Daoy (cell line): ENCODE results near the genes NFASC and MFSD4A.

GRCh38 chr1:204433943-204434817 is 22.6 kb upstream of the PPP1R15B start:
- RAMPAGE, long total RNA = no peak

DNA sequence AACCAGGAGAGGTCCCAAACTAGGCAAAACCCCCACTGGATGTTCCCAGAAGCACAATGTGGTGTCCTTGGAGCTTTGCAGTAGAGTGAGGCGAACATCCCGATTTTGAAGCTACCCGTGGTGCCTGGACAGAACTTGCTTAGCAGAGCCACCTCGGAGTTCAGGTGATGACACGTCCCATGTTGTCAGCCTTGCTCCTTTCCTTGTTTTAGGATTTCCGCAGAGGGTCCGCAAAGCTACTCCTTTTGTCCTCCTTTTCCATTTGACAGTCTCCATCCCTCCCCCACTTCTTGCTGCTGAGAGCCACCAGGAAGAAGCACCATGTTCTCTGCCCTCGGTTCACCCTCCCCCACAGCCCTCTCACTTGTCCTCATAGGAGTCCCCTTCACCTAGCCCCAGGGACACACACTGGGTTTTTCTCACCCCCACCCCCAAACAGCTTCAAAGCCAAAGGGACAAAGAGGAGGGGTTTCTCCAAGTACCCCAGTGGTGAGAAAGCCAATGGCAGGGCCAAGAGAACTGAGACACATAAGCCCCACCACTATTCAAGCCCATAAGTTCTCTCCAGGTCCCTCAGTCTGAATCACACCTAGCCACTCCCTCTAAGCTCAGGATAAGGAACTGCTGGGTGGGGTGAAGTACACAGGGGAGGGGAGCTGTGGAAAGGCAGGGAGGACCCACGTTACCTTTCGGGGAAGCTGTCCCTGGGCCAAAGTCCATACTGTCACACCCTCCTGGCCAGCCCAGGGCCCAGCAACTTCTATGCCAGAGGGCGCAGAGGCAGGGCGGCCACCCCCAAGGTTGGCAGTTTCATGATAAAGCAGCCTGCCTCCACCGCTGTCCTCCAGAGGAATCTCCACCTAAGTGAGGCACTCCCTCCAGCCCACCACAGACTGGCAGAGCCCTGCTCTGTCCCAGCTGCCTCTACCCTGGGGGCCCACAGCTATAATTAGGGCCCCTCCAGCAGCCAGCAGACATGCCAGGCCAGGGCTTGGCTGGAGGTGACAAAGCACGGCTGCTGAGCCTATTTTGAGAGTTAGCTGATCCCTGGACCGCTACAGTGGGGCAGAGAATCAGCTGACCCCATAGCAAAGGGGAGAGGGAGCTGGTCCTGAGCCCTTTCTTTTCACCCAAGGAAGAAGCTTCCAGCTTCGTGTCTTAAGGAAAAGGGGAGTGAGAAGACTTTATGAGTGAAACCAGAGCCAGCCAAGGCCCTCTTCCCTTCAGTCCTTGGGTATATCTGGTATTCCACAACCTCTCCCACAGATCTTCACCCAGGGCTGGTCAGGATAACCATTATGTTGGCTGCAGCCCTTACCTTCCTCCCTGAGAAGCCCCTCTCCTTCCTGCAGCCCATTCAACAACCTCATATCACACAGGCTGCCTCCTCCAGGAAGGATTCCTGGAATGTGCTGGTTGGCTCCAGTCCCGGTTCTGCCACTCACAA is 39.1 kb upstream of the PPP1R15B start:
- RAMPAGE, long total RNA = no peak

DNA sequence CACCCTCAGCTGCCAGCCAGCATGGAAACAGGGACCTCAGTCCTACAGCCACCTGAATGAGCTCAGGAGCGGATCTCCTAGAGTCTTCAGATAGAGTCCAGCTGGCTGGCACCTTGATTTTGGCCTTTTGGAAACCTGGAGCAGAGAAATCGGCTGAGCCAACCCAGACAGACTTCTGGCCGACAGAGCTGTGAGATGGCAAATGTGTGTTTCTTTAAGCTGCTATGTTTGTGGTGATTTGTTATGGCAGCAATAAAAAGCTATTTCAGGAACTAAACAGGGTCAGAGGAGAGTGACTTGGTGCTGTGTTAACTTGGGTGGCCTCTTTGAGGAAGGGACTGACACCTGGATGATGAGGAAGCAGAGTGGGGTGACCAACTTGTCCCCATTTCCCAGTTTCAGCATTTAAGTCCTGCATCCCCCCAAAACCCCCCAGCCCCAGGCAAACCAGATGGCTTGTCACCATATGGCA is 34.3 kb downstream of the LRRN2 start:
- RAMPAGE, long total RNA = no peak

DNA sequence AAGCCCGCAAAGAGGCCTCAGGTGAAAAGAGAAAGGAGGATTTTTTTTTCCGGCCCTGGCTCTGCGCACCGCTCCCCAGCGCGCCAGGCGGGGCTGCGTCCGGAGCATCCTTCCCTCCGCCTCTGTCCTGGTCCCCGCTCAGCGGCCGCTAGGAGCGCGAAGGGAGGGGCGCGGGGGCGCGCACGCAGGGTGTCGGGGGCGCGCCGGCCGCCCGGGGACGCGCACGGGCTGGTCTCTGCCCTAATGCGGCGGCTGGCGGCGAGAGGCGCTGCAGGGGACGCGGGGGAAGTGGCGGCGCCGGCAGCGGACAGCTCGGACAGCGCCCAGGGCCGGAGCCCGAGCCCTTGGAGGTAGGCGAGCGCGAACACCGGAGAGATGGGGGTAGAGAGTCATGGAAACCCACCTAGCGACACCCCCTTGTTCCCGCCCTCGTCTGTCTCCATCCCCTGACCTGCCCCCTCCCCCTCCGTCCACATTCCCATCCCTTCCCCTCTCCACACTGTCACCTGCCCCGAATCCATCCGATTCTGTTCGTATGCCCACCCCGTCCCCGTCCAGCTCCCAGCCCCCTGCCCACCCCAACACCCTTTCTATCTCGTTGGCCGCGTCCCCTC is at the start of gene NFASC:
Gene NFASC, plus strand, starts transcription at position 220 of the 614 bp plus-strand sequence.
- RAMPAGE, long total RNA = no peak

- RAMPAGE, long total RNA = no peak
Observed at GRCh38 chr1:204878758-204879252, 50.4 kb downstream of the NFASC start.

DNA sequence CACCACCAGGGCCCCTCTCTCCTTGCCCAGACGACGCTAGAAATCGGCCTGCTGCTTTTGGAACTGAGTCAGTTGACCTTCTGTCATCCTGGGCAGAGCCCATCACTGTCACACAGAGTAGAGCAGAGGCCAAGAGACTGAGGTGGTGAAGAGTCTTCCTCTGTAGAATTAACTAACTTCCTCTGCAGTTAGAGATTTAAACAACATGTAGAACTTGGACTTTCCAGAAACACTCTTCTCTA is 83.5 kb upstream of the CNTN2 start:
- RAMPAGE, long total RNA = no peak

DNA sequence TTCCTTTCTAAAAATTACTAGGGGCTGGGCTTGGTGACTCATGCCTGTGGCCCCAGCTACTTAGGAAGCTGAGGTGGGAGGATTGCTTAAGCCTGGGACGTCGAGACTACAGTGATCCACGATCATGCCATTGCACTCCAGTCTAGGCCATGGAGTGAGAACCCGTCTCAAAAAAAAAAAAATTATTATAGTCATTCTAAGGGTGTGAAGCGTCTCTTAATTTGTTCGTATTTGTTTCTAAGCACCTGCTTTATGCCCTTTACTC is 33.7 kb downstream of the TMCC2 start:
- RAMPAGE, long total RNA = no peak

DNA sequence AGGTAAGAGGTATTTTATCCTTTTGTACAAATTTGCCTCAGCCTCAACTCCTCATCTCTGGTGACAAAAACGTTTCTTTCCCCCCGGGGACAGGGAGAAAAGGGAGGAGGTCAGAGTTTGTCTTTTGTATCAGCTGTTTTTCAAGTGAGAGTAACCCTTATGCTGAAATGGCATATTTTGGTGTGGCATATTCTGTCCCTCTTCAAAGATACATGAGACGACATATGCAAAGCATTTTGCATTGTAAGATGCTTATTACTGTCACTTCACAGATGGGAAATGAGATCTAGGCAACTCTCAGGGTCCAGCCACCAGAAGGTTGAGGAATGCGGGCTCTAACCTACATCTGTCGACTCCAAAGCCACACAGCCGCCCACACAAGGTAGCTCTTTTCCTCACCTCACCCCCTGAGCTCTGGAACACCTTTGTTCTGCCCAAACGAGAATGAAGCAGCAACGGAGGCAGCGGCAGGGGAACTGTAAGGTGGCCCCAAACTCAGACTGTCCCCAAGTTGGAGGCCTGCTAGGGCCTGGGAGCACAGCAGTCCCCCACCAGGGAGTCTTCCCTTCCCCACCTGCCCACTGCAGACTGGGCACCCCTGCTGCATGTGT is 37.9 kb downstream of the NUAK2 start:
- RAMPAGE, long total RNA = no peak

DNA sequence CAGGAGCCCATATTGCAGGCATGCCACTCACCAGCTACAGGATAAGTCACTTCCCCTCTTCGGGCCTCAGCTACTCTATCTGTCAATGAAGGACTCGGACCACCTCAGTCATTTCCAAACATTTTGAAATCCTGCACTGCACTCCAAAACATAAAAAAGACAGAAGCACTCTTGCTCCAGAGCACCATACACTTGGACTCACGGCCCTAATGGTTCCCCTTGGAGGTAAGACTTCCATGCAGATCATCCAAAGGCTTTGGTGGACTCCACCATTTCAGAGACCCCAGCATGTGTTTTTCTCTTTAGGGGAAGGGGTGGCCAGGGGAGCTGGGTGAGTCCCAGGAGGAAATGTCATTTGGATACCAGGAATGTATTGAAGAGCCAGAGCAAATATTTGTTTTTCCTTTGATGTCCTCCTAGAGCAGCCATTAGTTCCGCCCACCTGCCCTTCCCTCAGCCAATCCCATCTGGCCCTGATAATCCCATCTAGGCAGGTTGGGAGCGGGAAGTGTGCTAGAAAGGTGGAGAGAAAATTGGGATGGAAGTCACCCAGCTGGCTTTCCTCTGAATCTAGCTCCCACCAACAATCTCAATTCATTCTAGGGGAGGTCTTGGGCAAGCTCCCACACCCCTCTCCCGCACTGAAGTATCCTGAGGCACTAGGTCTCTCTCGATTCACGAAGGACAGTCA is 3.0 kb downstream of the NUAK2 start:
- RAMPAGE, long total RNA = no peak

GRCh38 chr1:205350458-205351363 is 6.0 kb downstream of the KLHDC8A start:
- RAMPAGE, long total RNA = no peak

DNA sequence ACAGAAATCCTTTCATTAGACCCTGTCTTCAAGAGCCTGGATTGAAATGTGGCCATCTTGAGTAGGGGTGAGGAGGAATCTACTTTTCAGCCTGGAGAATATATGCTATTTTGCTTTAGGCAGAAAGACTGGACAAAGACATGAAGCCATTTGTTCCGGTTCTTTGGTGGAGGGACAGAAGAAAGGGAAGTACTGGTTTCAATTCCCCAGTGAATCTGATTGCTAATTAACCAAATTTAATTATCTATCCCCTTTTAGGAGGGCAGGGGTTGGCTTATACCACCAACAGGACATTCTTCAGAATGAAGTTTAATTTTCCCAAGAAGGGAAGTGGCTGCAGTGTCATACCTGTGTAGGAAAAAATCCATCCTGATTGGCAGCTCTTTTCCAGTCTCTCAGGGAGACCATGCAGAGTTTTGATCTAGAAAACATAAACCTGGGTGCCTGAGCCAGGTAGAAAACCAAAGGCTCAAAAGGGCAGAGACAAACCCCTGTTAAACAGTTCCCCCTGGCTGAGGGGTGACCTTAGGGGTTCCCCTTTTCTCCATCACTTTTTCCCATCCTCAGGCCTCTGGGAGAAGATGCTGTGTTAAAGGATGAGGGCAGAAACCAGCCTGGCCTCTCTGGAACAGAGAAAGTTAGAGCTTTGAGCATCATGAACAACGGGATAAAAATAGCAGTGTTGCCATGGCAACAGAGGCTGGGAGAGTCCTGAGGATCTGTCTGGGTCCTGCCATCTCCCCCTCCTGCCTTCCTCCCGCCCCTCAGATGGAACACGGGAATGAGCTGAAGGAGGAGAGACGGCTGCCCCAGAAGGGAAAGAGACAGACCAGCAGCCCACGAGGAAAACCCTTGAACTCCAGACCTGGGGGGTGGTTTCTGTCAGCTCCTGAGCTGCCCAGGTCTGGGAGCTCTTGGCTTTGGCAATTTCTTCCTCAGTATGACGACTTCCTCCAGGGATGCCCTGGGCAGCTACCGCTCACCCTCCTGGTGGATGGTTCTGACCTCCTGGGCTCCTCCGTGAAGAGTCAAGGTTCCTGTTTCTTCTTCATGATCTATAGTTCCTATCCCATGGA is 13.8 kb upstream of the LEMD1 start:
- RAMPAGE, long total RNA = no peak

DNA sequence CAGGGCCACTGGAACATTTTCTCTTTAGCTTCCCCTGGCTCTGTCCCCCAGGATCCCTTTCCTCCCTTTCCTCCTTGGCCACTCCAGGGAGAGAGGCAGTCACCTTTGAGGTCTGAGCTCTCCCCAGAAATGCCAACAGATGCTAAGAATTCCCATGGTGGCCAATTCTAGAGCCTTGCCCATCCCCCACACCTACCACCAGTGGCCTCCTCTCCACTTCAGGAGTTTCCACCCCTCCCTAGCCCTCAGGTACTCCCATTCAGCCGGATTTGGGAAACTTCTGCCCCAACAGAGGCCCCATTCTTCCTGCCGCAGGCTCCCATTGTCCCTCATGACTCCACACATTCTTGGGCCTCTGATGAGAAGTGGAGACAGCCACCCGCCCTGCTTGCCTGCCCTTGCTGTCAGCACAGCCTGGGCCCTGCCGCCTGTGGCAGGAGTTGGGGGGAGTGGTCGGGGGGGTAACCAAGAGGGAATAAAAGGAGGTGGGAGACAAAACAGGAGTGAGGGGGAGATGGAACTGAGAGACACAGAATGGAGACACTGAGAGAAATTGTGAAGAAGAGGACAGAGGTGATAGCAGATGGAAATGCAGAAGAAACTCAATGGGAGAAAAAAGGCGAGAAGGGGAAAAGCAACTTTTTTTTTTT is 4.6 kb downstream of the BLACAT1 start:
- RAMPAGE, long total RNA = no peak

- RAMPAGE, long total RNA = no peak
Observed at GRCh38 chr1:205480570-205481236, 23.8 kb upstream of the CDK18 start.

GRCh38 chr1:205512874-205513120 is 8.3 kb downstream of the CDK18 start:
- RAMPAGE, long total RNA = no peak

GRCh38 chr1:205568506-205569486 is at the start of gene MFSD4A:
MFSD4A (plus strand) TSS chr1:205569014.
- RAMPAGE, long total RNA = no peak

- RAMPAGE, long total RNA = no peak
Observed at GRCh38 chr1:205600028-205600678, 31.3 kb downstream of the MFSD4A start.

DNA sequence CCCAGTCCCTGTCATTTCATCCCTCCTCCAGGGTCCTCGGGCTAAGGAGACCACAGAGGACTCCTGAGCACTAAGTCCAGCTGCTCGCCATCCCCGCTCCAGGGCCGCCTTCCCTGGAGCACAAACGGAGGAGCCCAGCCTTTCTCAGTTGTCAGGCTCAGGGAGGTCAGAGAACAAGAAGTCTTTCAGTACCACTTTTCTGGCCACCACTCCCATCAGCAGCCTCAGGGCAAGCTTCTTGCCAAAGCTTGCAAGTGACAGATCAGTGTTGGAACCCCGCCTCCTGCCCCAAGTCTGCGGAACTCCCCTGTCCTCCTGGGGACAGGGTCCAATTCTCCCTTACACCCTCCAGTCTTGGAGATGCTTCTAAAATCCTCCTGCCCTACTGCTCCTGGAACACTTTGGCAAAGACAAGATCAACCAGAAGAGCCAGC is 12.1 kb downstream of the SLC45A3 start:
- RAMPAGE, long total RNA = no peak

- RAMPAGE, long total RNA = no peak
Observed at GRCh38 chr1:205671889-205672458, 8.3 kb downstream of the SLC45A3 start.

DNA sequence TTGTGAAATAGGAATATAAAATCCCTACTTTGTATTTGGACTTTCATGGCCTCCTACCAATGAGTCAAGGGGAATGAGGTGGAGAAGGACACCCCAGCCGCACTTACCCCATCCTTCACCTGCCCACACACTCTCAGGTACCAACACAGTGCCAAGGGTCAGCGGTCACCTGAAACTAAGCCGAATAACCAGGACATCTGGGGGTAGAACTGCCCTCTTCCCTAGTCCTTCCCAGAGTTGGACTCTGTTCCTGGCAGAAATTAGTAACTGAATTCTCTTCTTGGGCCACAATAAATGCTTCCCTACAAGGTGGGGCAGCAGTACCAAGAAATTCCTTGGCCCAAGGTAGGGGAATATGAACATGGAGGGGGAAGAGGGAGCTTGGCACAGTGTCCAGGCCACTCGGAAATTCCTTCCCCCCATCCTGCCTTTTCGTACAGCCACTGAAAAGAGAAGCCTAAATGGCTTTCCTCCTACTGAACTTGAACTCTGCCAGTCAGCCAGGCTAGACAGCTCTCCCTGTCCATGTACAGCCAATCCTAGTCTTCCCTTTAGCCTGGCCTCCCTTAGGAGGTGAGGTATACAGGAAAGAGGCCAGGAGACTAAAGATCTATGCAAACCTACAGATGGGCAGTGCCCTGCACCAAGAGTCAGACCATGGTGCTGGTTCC is 7.2 kb downstream of the SLC45A3 start:
- RAMPAGE, long total RNA = no peak

DNA sequence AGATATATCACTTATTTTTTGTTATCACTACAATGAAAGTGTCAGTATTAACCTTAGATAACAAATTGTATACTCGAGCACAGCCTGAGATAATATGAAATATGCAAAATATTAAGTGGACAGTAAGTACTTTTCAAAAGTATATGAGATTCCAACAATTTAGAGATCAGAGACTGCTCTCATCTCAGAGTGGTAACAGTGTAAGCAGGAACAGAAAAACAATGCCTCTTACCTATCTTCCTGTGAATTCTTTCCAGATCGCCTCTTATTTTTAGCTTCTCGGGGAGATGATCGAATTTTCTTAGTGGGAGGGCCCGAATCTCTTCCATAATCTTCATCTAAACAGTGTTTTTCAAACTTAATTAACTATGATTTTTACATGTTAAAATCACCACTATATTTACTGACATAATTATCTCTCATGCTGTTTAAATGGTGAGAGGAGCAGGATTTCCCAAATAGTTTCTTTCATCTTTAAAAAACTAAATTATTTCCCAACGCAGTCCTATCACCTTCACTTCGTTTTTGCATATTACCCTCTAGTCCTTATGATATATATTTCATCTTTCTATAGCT is 22.4 kb downstream of the NUCKS1 start:
- RAMPAGE, long total RNA = no peak